ENCODE measurements around the genes DCLK3, CTDSPL and VILL.

- RRBS = 5% methylated on average over 18 of the region's 86 CpGs
Observed at GRCh38 chr3:36764092-36764821, at the start of gene DCLK3. Gene DCLK3 (minus strand): TSS chr3:36764553.

DNA sequence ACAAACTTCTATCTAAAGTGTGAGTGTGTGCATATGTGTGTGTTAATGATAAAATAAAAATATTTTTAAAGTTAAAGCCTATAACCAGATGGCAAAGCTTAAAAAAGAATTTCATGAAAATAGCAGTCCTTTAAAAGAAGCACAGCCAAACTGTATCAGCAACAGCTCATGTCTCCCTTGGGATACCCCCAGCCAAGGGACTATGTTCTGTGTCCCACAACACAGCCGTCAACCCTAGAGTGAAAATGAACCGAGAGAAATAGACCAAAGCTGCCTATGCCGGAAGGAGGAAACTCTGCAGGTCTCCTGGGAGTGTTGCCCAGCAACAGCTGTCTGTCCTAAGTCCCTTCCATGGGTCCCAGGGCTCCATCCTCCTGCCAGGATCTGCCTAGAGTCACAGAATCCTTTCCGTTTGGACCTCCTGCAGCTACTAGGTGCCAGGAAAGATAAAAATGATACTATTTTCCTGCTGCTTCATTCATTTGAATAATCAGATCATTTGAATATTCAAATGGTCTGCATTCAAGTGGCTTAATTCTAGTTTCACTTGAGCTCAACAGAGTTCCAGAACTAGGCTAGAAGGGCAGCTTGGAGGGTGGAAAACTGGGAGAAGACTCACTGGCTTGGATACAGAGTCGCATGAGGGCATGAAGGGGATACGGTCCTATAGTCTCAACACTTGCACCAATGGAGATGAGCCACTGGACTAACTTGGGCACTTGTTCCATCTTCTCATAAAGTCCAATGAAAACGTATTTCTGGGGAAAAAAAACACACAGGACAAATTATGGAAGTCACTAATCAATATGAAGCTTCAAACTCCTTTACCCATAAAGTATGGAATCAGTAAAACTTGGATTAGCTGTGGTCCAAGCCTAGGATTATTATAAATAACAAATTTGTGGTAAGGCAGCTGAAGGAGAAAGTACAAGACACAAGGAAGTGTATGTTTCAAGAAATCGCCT, 53.0 kb downstream of the TRANK1 start:
- RRBS = no CpG with 5 or more reads among the region's 8 CpGs

DNA sequence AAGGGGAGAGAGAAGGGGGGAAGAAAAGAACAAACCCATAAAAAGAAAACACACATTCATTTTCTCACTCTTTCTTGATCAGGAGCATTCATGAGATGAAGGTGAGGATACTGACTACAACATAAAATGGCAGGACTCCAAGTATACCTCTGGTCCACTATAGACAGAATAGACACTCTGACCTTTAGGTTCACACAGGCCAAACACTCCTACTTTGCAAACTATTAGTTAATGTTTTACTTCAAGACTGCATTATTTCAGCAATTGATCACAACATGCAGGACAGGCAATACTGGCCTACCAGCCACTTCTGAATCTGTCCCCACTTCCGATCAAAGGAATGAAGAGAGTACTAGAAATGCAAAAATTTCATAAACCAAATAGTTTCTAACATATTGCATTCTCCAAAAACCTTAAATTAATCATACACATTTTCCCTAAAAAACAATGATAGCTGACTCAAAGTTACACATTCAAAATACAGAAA, 47.0 kb downstream of the LRRFIP2 start:
- RRBS = no CpG with 5 or more reads among the region's 1 CpG

GRCh38 chr3:37131107-37131791, 43.1 kb downstream of the LRRFIP2 start:
- RRBS = no CpG with 5 or more reads among the region's 4 CpGs

DNA sequence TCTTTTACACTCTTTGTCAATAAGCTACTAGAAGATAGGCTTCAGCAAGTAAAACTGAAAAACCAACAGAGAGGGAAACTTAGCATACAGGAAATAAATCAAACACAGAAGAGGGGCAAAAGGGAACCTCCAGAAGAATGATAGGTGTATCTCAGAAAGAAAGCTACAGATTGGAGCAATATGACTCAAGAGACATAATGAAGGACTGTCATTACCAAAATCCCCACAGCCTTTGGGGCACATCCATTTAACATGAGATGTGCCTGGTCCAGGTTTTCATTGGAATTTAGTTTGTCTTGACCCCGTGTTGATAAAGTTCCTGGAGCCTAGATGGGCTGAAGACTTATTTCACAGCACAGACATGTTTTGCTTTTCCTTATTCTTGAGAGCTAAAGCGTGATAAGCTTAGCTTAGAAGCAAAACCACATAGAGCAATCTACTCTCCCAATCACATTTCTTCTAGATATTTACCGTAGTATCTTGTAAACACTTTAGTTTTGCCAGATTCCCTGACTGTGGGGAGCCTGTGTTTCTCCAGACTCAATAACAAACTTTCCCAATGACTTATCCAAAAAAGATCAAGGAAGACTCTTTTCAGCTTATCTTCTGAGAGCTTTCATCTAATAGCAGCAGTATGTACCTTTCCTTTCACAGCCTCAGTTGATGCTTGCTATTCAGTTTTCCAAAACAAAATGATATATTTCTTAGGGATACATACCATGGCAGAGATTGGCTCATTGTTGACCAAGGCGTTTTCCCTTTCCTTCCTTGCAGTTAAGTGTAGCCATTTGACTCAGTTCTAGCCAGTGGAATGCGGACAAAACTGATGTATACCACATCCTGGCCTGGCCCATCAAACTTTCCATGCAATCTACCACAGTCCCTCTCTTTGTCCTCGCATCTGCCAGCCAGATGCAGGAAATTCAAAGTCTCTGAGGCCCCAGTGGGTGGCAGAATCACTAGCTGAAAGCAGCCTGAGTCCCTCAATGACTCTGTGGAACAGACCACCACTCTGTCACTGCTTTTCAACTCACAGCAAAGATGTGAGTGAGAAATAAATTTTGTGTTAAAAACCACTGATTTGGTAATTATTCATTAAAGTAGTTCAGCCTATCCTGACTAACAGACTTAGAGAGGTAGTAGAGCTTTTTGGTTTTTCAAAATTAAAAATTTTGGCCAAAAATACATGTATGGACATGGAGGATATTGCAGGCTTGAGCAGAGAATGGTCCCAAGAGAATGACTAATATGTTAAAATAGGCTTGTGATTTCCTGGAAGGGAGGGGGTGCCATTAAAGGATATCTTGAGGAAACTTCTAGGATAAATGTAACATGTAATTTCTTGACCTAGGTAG, 11.3 kb downstream of the LRRFIP2 start:
- RRBS = no CpG with 5 or more reads among the region's 6 CpGs

- RRBS = no CpG with 5 or more reads among the region's 2 CpGs
Observed at GRCh38 chr3:37228711-37229118, 14.4 kb upstream of the GOLGA4 start.

- RRBS = no CpG with 5 or more reads among the region's 3 CpGs
Observed at GRCh38 chr3:37324397-37325336, 81.6 kb downstream of the GOLGA4 start.

DNA sequence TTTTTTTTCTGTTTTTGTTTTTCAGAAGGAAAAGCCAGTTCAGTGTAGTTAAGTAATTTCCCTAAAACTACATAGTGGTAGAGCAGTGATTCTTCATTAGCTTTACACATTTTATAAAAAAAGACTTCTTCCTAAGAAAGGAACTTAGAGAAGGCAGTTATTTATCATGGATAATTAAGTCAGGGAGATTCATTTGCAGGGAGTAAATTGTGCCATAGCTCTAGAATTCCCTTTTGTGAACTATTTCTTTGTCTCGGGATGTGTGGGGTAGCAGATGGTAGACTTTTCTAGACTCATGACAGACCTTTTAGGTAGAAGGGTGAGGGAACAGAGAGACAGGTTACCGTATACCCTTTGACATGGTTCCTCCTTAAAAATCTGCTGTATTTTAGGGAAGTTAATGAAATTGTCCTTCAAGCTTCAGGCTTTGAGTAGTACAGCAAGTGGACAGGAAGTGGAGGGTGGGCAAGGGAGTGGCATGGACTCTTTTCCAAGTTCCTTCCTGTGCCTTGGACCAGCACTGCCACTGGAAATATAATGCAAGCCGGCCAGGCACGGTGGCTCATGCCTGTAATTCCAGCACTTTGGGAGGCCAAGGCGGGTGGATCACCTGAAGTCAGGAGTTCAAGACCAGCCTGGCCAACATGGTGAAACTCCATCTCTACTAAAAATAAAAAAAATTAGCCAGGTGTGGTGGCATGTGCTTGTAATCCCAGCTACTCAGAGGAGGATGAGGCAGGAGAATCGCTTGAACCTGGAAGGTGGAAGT, 87.3 kb downstream of the GOLGA4 start:
- RRBS = no CpG with 5 or more reads among the region's 6 CpGs

- RRBS = 79% methylated on average over 2 of the region's 20 CpGs
Observed at GRCh38 chr3:37453302-37454578, 1.8 kb downstream of the ITGA9 start.

GRCh38 chr3:37580204-37580937, 128.4 kb downstream of the ITGA9 start:
- RRBS = no CpG with 5 or more reads among the region's 7 CpGs

DNA sequence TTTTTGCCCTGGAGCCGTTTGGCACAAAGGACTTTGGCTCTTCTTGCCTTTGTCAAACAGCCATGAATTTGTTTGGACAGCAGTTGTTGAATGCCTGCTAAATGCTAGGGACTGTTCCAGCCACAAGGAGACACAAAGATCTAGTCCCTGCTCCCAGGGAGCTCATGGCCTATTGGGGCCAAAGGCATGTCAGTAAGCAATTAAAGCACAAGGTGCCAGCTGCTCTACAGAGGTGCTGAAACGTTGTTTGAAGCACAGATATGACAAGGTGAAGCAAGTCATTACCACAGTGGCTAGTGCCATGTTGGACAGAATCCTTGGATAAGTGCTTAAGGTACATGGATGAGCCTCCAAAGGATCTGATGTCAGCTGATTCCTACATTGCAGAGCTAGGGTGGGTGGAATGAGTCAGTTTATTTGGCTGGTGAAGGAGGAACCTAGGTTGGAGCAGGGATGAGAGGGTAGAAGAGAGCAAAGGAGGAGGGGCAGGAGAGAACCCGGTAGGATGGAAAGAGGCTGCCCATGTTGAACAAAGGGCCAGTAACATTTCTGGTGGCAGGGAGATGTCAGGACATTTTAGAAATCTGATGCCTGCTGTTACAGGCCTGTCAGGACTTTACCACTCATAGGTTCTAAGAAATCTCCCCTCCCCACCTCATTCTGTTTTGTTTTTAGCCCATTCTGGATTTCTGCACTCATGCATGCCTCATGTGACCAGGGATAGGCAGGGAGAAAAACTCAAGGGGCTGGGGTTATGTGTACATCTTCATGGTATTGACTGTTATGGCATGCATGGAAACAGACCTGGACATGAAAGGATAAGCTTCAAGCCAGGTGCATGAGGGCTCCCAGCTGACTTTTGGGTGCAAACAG, 171.7 kb upstream of the CTDSPL start:
- RRBS = no CpG with 5 or more reads among the region's 3 CpGs

DNA sequence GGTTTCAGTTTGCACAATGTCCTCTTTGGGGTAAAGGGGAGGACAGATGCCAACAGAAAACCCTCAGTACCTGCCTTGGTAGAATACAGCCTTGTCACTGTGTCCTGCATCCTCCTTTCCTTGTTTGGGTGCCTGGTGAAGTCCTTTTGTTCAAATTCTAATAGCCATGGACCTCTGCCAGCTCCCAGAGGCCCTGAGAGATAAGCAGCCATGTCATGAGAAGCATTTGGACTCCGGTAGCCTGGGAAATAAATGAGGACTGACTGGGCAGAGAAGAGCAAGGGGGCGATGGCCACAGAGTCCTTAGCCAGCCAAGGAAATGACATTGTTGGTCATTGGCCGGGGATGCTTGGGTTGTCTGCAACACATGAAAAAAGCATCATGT, 90.8 kb upstream of the CTDSPL start:
- RRBS = no CpG with 5 or more reads among the region's 3 CpGs

- RRBS = 3% methylated on average over 56 of the region's 128 CpGs
Observed at GRCh38 chr3:37861600-37862672, at the start of gene CTDSPL. Gene CTDSPL (plus strand): TSS chr3:37861880.

DNA sequence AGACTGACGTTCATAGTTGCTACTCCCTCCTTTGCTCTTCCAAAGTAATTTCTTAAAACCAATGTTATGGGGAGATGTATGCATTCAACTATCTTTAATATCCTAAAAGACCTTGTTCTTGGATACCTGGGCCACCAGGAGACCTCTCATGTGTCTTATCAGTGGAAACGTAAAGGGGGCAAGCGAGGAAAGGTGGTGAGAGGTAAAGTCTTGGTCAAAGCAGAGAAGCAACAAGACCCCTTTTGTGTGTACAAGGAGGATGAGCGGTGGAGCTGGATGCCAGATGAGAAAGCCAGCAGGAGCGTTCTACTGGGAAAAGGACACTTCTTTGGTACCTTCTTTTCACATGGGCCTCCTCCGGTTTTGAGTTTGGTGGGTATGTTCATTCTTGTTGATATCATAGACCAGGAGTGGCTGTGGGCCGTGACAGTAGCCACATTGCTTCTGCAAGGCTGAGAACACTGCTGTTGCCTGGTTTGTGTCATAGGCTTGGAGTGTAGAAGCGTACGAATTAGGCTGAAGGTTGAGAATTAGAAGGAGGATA, 47.0 kb upstream of the VILL start:
- RRBS = no CpG with 5 or more reads among the region's 9 CpGs

GRCh38 chr3:37955905-37956357, 34.7 kb upstream of the VILL start:
- RRBS = no CpG with 5 or more reads among the region's 3 CpGs

DNA sequence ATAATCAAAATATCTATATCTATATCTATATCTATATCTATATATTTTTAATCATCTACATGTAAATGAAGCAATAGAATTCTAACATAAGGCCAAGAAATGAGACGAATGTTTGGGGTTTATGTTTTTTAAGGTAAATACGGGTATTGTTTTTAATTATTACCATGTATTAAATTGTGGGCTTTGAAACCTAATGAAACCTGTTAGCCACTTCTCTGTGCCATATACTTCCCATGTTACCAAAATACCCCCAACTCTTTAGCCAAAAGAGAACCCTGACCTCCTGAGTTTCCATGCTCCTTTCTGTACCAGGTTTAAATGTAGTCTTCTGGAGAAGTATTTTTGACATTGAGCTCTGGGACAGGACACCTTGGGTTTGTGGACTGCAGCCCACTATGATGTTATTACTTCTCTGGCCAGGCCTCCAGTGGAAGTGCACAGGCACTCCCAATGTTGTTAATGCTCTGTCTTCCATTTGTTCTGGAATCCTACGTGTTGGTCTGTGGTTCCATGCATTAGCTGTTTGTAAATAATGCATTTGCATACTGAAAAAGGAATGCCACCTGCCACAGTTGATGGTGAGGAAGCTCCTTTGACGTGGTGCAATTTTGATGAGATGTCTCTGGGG, 7.2 kb upstream of the VILL start:
- RRBS = no CpG with 5 or more reads among the region's 4 CpGs

- RRBS = no CpG with 5 or more reads among the region's 12 CpGs
Observed at GRCh38 chr3:37990585-37990956, at the start of gene VILL. Gene VILL (plus strand): TSS chr3:37990786.

GRCh38 chr3:38003732-38004777, 13.5 kb downstream of the VILL start:
- RRBS = no CpG with 5 or more reads among the region's 20 CpGs

- RRBS = no CpG with 5 or more reads among the region's 11 CpGs
Observed at GRCh38 chr3:38133457-38134447, 3.2 kb downstream of the ACAA1 start.

DNA sequence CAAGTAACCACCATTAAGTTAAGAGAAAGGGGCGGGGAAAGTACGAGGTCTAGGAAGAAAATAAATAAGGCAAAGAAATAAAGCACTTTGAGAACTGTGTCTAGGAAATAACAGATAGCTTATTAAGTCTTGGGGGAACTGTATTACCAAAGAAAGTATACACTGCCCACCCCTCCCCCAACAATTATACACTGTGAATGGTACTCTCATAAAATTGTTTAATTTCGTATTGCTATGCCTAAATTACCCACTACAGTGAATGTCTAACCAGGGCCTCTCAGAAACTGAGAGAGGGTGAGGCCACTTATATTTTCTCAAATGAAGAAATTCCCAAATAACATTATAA, 3.8 kb upstream of the ACVR2B start:
- RRBS = no CpG with 5 or more reads among the region's 3 CpGs

Data from islet of Langerhans (tissue), 1 donor.